Esophagus squamous epithelium (tissue), 4 donors: Measurements from ENCODE around the genes CREG1, TIPRL and TBX19.

DNA sequence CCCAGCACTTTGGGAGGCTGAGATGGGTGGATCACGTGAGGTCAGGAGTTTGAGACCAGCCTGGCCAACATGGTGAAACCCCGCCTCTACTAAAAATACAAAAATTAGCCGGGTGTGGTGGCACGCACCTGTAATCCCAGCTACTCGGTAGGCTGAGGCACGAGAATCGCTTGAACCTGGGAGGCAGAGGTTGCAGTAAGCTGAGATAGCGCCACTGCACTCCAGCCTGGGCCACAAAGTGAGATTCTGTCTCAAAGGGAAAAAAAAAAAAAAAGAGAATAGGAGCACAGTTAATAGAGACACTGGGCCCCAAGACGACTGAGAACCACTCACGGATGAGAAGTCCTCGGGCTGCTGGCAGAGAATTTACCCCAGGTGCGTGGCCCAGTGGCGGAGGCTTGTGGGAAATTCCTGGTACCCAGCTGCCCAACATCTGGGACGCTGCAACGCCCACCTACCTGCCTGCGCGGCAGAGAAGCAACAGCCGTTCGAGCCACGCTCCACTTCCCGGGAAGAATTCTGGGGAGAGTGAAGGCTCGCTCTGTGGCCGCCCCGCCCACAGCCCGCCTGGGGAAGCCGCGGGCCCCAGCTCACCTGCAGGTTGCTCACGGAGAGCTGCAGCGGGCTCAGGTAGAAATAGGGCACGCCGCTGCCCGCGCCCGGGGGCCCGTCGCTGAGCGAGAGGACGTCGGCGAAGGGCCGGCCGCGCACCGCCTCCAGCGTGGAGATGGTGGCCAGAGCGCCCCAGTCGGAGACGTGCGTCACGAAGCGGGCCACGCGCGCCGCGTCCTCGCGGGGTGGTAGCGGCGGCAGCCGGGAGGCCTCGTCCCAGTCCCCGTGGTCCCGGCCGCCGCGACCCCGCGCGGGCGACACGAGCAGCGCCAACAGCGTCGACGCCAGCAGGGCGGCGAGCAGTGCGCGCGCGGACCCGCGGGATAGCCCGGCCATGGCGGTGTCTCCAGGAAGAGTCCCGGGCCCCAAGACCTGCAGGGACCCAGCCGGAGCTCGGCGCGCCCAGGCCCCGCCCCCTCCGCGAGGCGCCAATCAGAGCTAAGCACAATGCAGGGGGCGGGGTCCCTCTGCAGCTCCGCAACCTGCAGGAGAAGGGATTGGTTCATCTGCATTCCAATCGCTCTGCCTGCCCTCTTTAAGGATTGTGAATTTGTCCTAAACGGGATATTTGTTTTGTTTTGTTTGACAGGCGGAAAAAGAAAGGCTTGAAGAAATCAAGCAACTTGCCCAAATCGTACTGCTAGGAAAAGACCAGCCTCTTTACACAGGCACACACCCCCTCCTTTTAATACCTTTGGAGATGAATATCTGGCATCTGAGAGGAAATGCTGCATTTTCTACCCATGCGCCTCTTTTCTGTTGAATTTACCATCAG lies at the start of gene CREG1:
TSS of gene CREG1 (minus strand) at position 969 of the 1,387 bp plus-strand sequence.
- PRO-cap, result bidirectional peak, plus-strand start at position 559 of the sequence, minus-strand start at position 505 of the sequence; bidirectional peak, plus-strand start at position 722 of the sequence, minus-strand start at position 729 of the sequence; bidirectional peak, plus-strand start at position 1,123 of the sequence, minus-strand start at position 970 of the sequence
- RAMPAGE, long total RNA, 4 experiments, result no peak in any of the 4 experiments

- PRO-cap, result no peak
- RAMPAGE, long total RNA, 4 experiments, result no peak in any of the 4 experiments
These were observed 28.7 kb upstream of the RCSD1 start for GRCh38 chr1:167601250-167601787.

DNA sequence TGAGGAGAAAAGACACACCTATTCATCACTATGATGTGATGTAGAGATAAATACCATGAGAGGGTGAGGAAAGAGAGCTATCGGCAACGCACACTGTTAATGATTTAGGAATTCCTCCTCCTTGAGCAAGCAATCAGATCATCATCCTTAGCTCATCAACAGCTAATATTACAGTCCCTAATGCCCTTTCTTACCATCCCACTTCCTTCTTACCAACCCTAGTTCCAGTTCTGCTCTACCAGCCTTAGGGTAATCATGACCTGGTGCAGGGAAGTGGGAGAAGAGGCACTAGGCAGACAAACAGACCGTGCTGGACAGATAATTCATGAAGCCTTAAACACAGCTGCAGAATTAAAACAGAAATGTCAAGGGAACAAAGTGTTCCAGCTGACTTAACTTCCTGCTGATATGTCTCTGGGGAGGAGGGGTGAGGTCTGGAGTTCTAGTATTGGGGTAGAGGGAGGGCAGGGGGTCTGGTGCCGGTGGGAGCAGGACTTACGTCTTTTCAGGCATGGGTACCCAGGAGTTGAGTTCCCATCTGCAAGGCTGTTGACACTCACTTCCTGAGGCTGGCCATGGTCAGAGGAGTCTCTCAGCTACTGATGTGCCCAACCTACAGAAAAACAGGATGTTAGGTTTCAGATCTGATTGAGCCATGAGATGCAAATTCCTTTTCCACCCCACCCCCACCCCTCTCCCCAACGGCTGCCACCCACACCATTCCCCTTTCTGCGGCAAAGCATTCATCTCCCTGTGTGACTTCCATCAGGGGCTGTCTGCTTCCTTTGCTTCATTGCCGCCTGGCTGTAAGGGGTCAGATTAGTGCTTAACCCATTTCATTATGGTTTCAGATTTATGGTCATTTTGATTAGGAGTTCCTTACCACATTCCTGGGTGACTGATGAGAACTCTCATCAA lies 12.6 kb upstream of the RCSD1 start:
- PRO-cap, result bidirectional peak, plus-strand start at position 467 of the sequence, minus-strand start at position 327 of the sequence; bidirectional peak, plus-strand start at position 746 of the sequence, minus-strand start at position 558 of the sequence
- RAMPAGE, long total RNA, 4 experiments, result no peak in any of the 4 experiments

DNA sequence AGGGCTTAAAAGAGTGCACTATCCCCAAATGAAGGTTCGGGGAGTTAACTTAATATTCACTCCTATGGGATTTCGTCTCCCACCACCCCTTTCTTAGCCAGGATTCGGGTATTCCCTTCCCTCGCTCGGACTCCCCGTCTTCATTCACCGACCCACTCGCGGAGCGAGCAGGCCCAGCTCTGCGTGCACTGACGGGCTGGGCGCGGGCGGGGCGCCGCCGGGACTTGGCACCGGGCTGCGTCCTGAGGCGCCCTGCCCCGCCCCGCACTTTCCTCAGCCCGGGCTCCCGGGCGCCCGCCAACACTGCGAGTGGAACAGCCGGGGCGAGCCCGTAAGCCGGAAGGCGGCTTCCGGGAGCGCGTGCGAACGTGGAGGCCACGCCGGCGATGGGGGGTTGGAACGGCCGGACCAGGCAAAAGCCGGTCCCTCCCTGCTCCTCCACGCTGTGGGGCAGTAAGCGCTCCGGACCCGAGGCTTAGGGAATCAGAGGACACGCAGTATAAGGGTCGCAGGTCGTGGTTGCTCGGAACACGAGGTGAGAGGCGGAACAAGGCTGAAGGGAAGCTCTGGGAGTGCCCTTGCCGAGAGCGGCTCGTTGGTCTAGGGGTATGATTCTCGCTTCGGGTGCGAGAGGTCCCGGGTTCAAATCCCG lies 7.5 kb upstream of the MPZL1 start:
- PRO-cap, result bidirectional peak, plus-strand start at position 312 of the sequence, minus-strand start at position 175 of the sequence; bidirectional peak, plus-strand start at position 584 of the sequence, minus-strand start at position 447 of the sequence
- RAMPAGE, long total RNA, 4 experiments, result no peak in any of the 4 experiments

DNA sequence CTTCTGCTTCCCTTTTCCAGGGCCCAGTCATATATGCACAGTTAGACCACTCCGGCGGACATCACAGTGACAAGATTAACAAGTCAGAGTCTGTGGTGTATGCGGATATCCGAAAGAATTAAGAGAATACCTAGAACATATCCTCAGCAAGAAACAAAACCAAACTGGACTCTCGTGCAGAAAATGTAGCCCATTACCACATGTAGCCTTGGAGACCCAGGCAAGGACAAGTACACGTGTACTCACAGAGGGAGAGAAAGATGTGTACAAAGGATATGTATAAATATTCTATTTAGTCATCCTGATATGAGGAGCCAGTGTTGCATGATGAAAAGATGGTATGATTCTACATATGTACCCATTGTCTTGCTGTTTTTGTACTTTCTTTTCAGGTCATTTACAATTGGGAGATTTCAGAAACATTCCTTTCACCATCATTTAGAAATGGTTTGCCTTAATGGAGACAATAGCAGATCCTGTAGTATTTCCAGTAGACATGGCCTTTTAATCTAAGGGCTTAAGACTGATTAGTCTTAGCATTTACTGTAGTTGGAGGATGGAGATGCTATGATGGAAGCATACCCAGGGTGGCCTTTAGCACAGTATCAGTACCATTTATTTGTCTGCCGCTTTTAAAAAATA lies 66.1 kb downstream of the MPZL1 start:
- PRO-cap, result no peak
- RAMPAGE, long total RNA, 4 experiments, result no peak in any of the 4 experiments

- PRO-cap, result no peak
- RAMPAGE, long total RNA, 4 experiments, result no peak in any of the 4 experiments
These were observed 2.4 kb downstream of the ADCY10 start for GRCh38 chr1:167911430-167912016.

- PRO-cap, result no peak
- RAMPAGE, long total RNA, 4 experiments, result no peak in any of the 4 experiments
These were observed 9.9 kb upstream of the DCAF6 start for GRCh38 chr1:167926363-167927160.

- PRO-cap, result bidirectional peak, plus-strand start at chr1:167936261, minus-strand start at chr1:167935995
- RAMPAGE, long total RNA, 4 experiments, result no peak in any of the 4 experiments
These were observed 390 bp upstream of the DCAF6 start for GRCh38 chr1:167936135-167936450.

DNA sequence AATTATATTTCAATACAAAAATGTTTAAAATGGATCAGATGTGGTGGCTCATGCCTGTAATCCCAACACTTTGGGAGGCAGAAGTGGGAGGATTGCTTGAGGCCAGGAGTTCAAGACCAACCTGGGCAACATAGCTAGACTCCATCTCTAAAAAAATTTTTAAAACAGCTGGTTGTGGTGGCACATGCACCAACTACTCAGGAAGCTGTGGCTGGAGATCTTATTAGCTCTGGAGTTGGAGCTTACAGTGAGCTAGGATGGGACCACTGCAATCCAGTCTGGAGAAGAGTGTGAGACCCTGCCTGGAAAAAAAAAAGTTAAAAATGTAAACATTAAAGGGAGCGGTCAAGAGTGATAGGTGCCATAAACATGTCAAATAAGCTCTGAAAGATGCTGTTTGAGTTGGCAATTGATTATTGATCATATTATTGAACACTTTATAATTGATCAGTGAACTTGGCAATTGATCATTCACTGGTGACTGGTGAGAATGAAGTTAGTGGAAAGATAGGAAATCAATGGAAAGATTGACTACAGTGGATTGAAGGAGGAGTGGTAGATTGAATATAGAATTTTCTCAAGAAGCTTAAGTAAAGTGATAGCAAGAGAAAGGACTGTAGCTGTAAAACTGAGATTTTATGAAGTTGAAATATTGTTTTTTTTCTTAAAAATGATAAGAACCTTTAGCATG lies 64.3 kb upstream of the MPC2 start:
- PRO-cap, result no peak
- RAMPAGE, long total RNA, 4 experiments, result no peak in any of the 4 experiments

GRCh38 chr1:168178482-168179105 lies at the start of gene TIPRL:
Gene TIPRL (plus strand): TSS chr1:168178962.
- PRO-cap, result bidirectional peak, plus-strand start at chr1:168178893, minus-strand start at chr1:168178789
- RAMPAGE, long total RNA, 4 experiments, result start-site peak on the plus strand in 4 of 4 experiments, at chr1:168178898-168179077 at its widest, 261 to 1,464 reads per replicate

DNA sequence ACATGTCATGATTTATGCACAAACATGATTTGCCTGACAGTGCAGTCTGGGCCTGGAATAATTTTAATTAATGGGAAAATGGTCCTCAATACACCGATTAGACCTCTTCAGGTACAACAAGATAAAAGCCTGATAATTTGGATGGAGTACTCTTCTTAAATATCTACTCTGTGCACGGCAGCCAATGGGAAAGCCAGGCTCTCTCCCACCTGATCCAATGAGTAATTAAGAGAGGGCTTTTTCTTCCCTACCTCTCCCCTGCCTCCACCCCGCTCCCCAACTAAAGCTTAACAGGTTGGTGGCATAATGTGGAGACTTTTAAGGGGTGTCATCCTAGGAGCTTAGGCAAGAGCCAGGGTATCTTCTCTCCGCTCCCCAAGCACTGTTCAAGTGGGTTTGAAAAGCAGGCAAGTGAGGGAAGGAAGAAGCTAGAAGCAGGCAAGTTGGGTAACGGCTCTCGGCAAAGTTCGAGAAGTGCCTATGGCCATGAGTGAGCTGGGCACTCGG lies at the start of gene TBX19:
TSS of gene TBX19 (plus strand) at position 267 of the 507 bp plus-strand sequence.
- PRO-cap, result no peak
- RAMPAGE, long total RNA, 4 experiments, result no peak in any of the 4 experiments

- PRO-cap, result no peak
- RAMPAGE, long total RNA, 4 experiments, result no peak in any of the 4 experiments
These were observed 82.1 kb downstream of the TBX19 start for GRCh38 chr1:168362801-168363187.

DNA sequence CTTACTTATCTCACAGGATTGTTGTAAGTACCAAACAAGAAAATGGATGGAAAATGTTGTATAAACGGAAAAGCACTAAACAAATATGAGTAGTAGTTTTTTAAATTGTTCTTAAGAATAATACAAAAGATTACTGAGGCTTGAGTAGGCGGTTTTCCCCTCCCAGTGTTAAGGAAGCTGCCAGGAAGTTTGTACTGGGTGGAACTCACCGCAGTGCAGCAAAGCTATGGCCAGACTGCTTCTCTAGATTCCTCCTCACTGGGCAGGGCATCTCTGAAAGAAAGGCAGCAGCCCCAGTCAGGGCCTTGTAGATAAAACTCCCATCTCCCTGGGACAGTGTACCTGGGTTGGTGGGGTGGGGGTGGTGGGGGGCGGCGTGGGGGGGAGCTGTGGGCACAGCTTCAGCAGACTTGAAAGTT lies 58.8 kb downstream of the XCL2 start:
- PRO-cap, result no peak
- RAMPAGE, long total RNA, 4 experiments, result no peak in any of the 4 experiments

GRCh38 chr1:168531497-168532050 lies 12.2 kb downstream of the XCL2 start:
- PRO-cap, result no peak
- RAMPAGE, long total RNA, 4 experiments, result no peak in any of the 4 experiments

GRCh38 chr1:168555202-168555921 lies 11.6 kb upstream of the XCL2 start:
- PRO-cap, result no peak
- RAMPAGE, long total RNA, 4 experiments, result no peak in any of the 4 experiments

DNA sequence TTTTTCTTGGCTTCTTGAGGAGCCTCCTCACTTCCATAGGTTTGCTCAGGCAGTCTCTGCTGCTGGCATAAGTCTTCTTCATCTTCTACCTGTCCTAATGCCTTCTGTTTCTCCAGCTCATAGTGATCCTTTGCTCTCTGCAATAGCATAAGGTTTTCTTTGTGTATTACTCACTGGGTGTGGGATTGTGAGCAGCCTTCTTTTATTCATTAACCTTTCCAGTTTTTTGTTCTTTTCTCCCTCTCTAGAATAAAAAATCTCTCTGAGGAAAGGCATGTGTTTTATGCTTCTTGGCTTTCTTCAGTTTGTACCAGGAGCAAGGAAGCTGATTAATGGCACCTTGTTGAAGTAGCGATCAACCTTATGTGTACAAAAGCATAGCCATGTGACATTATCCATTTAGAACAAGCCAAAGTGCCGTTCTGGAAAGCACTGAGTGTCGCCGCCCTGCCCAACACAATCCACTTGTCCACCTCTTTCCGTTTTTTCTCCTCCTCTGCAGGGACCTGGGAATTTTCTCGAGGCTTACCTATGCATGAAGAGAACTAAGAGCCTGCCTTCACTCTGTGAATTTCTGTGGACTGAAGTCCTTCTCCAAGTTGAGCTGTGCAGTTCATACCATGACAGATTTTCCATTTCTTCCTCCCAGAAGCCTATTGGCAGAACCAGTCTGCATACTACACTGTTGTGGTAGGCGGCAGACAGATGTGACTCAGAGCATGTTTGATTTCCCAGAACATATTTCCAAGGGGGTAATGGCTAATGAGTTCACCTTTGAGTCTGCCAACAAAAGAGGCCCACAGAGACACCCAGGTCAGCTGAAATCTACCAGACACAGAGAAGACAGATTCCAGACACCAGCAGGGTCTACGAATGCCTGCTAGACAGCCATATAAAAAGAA lies 39.0 kb downstream of the DPT start:
- PRO-cap, result no peak
- RAMPAGE, long total RNA, 4 experiments, result no peak in any of the 4 experiments

GRCh38 chr1:169107435-169107718 lies 887 bp downstream of the ATP1B1 start:
- PRO-cap, result no peak
- RAMPAGE, long total RNA, 4 experiments, result no peak in any of the 4 experiments

DNA sequence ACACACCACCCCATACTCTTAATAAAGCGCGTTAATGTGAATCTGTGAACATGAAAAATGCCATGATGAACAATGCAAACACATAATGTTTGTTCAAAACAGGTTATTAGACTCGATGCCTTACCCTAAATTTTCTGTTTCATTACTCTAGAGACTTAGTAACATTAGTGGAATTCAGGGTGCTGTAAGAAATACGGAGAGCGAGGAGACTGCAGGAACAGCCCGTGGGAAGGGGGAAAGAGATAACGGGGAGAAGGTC lies 319 bp downstream of the NME7 start:
- PRO-cap, result no peak
- RAMPAGE, long total RNA, 4 experiments, result no peak in any of the 4 experiments

- PRO-cap, result no peak
- RAMPAGE, long total RNA, 4 experiments, result no peak in any of the 4 experiments
These were observed 20.1 kb downstream of the SLC19A2 start for GRCh38 chr1:169465619-169466148.

GRCh38 chr1:169891395-169891933 lies 2.2 kb downstream of the SCYL3 start:
- PRO-cap, result unidirectional peak, plus-strand start at chr1:169891504
- RAMPAGE, long total RNA, 4 experiments, result no peak in any of the 4 experiments